ENCODE results near the gene ANXA7.

GRCh38 chr10:72263432-72263975, 10.2 kb upstream of the DDIT4 start:
- PRO-cap: bidirectional peak, plus-strand start at chr10:72263874, minus-strand start at chr10:72263729

DNA sequence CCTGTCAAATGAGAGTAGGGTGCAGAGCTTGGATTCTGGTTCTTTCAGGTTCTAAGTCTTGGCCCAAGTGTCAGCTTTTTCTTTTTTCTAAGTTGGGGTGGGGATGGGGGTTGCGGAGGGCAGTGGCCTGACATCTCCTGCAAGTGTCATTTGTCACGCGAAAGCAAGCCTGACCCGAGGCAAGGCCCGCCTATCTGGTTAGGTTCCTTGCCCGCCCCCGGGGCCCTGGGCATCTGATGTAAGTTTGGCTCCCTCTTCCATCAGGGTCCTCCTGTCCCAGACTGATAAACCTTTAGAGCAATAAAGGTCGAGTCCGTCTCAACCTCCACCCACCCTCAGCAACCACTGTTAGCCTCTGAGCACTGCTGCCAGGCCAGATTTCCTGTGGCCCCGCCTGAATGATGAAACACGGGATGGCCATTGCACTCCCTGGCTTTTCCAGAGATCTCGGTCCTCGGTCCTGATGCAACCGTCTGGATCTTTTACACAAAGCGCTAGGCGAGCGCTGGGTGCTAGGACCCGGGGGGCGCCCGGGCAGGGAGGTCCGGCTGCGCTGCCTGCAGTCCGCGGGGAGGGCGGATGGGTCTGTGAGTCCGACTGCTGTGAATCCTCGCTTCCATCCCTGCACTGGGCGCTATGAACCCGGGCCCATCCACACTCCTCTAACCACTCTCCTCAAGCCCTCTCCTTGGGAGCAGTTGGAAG, 1.1 kb upstream of the DDIT4 start:
- PRO-cap: bidirectional peak, plus-strand start at position 441 of the sequence, minus-strand start at position 340 of the sequence; bidirectional peak, plus-strand start at position 590 of the sequence, minus-strand start at position 475 of the sequence

GRCh38 chr10:72322440-72322944, 32.2 kb downstream of the DNAJB12 start:
- PRO-cap: no peak

DNA sequence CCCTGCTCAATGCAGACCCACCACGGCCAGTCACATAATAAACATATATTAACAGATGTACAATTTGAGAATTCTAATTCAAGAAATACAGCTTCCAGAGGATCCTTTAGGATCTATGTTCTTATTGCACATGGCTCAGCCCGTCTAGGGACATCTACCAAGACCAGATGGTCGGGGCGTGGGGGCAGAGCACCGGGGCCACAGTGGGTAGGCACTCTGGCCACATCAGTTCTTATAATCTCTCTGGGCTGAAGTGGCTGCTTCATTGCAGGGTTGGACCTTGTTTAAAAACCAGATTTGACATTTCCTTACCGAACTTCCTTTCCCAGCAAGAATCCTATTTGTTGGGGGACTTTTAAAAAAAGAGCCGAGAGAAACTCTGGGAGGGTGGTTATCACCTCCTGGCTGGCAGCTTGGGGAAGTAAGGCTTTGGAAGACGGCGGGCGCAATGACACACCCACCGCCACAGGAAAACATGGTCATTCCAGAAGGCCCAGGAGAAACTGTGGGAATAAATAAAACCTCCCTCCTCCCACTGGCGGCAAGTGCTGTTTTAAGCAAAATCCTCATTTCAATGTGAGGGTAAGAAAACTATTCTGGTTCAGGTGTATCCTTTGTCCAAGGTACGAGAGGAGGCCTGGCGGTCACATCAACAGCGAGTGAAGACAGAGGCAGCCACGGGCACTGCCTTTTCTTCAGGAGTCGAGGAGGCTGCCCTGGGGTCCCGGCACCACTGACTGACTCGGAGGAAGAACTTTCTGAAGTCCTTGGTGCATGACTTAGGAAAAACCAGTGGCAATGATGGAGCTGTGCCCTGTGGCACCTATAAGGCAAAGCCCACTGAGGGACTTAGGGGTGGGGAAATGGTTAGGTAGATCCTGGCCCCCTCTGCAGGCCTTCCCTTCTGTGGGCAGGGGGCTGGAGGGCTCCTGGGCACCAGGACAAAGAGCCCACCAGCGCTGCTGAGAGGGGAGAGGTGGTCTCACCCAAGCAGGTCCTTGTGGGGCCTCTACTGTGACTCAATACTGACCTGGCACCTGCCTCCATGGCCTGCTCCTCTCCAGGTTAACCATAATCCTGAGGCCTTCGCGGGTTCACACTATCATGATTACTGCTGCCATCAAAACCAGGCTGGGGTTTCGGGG, 21.5 kb downstream of the DNAJB12 start:
- PRO-cap: no peak

DNA sequence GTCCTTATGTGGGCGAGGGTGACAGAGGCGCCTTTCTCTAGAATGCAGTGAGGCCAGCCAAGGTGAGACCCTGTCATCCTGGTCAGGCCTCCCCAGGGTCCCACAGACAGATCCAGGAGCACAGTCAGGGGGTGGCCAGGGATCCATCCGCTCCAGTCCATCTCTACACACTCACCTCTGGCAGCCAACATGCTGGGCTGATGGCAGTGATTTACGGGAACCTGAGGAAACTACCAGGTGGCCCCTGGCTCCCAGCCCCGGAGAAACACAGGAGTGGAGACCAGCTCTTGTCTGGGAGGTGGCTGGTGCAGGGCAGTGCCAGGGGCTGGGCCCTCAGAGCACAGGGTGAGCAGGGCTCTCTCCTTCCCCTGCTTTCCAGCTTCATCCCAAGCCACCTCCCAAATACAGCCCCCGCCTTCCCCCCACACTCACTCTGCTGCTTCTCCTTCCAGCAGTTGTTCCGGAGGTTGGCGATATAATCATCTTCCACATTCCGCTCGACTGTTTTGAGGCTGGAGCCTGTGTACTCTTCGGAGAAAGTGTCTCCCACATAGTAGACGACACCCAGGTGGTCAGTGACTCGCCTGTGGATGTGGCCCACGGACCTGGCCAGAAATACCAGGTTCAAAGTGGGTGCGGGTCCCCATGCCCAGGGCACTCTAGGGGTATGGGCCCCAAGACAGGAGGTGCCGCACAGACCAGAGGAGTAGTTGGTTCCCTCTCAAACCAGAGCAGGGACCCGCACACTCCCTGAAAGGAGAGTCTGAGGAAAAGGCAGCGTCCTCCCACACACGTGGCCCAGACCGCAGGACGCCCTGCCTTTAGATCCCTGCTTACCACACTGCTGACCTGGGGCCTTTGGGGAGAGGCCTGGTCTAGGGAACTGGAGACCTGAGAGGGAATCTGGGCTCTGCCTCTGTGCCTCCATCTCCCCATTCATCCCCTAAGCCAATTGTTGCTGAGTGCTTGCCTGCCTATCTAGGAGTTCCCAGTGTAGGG, 18.3 kb downstream of the DNAJB12 start:
- PRO-cap: no peak

GRCh38 chr10:72351340-72351635, 3.4 kb downstream of the DNAJB12 start:
- PRO-cap: no peak

- PRO-cap: bidirectional peak, plus-strand start at chr10:72639094, minus-strand start at chr10:72638871
Observed at GRCh38 chr10:72638651-72639283, 12.9 kb upstream of the MICU1 start.

- PRO-cap: unidirectional peak, minus-strand start at chr10:72693495
Observed at GRCh38 chr10:72693200-72693838, 1.4 kb downstream of the MCU start.

GRCh38 chr10:72707961-72708405, 16.0 kb downstream of the MCU start:
- PRO-cap: no peak

DNA sequence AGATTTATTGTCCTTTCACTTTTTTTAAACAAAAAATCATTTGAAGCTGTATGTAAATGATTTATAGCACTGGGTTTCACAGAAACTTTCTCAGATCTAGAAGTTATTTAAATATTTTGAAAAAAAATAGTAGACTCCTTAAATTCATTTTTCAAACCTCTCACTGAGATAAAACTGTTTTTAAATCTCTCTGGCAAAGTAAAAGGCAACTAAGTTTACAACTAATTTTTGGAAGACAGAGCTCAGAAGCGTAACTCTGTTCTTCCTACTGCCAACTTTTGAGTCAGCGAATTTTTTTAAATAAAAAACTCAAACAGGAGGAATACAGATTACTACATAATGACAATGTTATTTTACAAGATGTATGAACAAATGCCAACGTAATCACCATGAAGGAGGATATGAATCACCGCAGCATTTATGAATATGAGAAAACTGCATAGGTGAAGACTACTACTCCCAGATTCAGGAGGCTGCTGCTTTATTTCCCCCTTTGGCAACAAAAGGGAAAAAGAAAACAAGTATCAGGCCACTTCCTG, 52.4 kb downstream of the P4HA1 start:
- PRO-cap: no peak

DNA sequence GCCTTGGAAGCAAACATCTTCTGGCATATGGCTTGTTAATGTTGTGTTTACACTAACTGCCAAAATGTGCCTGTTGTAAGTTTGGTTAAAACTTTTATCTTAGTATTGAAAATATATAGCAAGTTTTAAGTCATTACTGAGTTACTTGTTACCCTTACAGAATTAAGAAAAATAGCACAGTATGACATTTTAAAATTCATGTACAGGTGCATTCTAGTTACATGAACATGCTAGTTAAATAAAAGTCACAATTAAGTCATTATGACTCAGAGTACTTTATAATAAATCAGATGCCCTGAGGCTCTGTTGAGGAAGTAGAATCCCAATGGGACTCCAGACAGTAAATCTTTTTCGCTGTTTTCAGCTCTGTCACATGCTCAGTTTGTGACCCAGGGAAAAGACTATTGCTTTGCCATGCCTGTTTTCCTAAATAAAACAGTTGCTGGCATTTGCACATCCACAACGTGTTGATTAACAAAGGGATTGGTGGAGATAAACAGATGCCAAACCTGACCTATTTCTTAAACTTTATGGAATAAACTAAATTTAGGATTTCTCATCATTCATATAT, 21.0 kb downstream of the NUDT13 start:
- PRO-cap: no peak

DNA sequence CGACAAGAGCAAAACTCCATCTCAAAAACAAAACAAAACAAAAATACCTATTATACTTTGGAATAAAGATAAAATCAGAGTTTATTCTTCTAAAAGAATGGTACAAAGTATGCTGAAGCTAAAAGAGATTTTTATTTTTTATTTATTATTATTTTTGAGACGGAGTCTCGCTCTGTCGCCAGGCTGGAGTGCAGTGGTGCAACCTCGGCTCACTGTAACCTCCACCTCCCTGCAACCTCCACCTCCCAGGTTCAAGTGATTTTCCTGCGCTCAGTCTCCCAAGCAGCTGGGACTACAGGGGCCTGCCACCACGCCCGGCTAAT, 12.9 kb downstream of the ECD start:
- PRO-cap: no peak

- PRO-cap: no peak
Observed at GRCh38 chr10:73262070-73262504, 9.6 kb upstream of the MRPS16 start.

- PRO-cap: bidirectional peak, plus-strand start at chr10:73414188, minus-strand start at chr10:73414058
Observed at GRCh38 chr10:73413916-73414513, at the start of gene ANXA7. Gene ANXA7 (minus strand): TSS chr10:73414058.

GRCh38 chr10:73437825-73438341, 4.5 kb upstream of the MSS51 start:
- PRO-cap: no peak

GRCh38 chr10:73648876-73649449, 6.9 kb downstream of the SYNPO2L start:
- PRO-cap: no peak

DNA sequence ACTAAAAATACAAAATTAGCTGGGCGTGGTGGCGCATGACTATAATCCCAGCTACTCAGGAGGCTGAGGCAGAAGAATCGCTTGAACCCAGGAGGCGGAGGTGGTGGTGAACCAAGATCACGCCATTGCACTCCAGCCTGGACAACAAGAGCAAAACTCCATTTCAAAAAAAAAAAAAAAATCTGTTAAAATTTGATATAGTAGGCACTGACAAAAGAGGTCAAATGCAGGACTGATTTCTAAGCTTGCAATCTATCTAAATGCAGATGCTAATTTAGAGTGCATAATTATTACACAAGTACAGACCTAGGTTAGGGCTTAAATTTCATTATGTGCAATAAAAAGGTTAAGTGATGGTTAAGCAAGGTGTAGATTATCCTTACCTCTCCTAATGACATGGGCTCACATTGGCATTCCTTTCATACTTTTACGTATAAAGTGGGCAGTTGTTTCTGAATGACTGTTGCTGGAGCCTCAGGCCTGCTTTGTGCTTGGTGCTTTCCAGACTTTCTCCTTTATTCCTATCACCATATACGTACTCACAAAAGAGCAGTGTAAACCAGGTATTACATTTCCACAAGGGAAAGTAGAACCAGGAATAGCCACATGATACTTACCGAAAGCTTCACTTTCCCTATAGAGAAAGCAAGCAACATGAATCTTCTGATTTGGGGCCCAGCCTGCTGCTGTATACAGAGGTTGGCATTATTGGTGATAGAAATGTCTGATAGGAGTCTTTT, 2.3 kb upstream of the CHCHD1 start:
- PRO-cap: no peak

GRCh38 chr10:73780643-73781608, 922 bp upstream of the CHCHD1 start:
- PRO-cap: no peak

- PRO-cap: no peak
Observed at GRCh38 chr10:73799761-73800442, 11.5 kb downstream of the NDST2 start.

GRCh38 chr10:73802851-73803970, 8.2 kb downstream of the NDST2 start:
- PRO-cap: no peak